Measurements from ENCODE around the genes DNTT and ARHGAP19.

DNA sequence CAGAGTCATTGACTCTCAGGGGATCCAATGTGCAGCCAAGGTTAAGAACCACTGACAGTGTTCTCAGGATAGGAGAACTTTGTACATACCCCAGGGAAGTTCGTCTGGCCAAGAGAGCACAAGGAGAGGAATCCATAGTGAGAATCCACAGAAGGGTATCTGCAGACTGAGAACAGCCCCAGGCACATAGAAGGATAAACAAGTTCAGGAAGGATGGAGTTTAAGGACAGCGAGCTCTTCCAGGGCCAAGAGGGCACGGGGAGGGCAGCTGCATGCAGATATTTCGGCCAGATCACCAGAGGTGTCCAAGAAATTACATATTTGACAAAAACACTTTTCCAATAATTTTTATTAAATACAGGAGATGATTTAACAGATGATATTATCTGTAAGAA, 16.4 kb downstream of the BLNK start:
- RRBS = no CpG with 5 or more reads among the region's 4 CpGs

GRCh38 chr10:96304123-96304666, at the start of gene DNTT:
Gene DNTT, plus strand, starts transcription at chr10:96304434.
- RRBS = no CpG with 5 or more reads among the region's 11 CpGs

- RRBS = no CpG with 5 or more reads among the region's 2 CpGs
Observed at GRCh38 chr10:96531041-96531670, 17.4 kb upstream of the TLL2 start.

GRCh38 chr10:96547236-96547640, 33.5 kb upstream of the TLL2 start:
- RRBS = no CpG with 5 or more reads among the region's 3 CpGs

- RRBS = no CpG with 5 or more reads among the region's 13 CpGs
Observed at GRCh38 chr10:96618522-96619425, 32.0 kb upstream of the TM9SF3 start.

DNA sequence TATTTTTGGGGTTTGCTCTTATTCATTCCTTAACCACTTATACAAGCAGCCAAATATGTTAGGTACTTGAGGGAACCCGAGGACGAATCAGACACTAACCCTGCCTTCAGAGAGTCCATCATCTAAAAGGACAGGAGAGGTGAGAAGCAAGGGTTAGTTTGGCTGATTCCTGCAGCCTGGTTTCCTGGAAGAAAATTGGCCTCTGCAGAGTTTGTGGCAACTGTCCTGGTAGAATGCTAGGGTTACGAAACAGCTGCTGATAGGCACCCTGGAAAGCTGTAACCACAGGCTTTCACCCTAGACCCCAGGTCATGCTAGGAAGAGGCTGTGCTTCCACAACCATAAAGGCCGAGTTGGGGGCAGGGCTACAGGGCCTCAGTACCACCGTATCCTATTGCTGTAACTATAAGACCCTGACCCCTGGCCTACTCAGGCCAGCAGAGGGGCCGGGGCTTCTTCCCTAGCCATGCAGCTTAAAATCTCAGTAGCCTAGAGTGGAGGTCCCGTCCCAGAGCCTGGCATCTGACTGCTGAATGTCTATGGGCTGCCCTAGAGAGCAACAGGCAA, 62.1 kb downstream of the PIK3AP1 start:
- RRBS = no CpG with 5 or more reads among the region's 7 CpGs

DNA sequence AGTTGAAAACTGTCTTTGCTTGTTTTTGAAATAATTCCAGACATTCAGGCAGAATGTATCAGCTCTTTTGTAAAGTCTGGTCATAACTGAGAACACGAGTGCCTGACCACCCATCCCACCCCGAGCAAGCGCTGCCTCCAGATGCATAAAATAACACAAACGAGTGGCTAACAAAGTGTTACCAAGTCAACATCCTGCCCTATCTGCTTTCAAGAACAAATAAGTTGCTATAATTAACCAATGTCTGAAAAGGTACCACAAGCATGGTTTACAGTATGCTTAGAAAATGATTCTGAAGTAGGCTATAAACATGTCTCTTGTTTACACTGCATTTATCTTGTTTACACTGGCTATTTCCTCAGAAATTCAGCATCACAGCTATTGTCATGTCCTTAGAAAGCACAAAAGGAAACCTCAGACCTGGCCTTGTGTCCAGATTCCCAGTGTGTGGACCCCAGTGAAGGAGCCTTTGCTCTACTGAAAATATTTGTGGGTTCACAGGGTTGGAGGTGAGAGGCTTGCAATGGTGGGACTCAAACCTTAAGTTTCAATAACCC, 49.5 kb downstream of the PIK3AP1 start:
- RRBS = no CpG with 5 or more reads among the region's 4 CpGs

GRCh38 chr10:96700481-96701230, 19.7 kb downstream of the PIK3AP1 start:
- RRBS = no CpG with 5 or more reads among the region's 12 CpGs

GRCh38 chr10:96898440-96899055, 66.5 kb downstream of the LCOR start:
- RRBS = no CpG with 5 or more reads among the region's 3 CpGs

DNA sequence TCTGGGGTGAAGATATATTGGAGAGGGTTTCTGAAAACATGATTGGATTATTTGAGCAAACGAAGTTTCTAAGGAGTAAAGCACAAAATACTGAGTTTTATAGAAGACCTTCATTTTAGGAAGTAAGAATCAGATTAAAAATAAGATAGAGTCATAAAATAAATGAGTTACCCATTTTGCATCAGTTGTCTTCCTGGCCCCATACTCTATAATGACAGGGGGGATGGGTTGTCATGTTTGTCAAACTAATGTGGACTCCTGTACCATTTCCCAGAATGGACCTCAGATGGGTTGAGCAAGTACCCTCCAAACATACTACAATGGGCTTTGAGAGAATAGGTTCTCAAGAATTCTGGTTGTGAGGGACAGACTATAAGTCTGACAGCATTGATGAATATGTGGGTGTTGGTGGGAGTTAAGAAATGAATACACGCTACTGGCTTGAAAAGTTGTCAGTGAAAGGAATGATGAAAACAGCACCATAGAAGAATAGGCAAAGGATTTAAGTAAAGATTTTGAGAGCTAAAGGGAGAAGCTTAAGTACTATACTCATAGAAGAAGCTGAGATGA, 86.0 kb downstream of the LCOR start:
- RRBS = no CpG with 5 or more reads among the region's 2 CpGs

- RRBS = no CpG with 5 or more reads among the region's 7 CpGs
Observed at GRCh38 chr10:97024121-97024696, 161.6 kb downstream of the SLIT1 start.

DNA sequence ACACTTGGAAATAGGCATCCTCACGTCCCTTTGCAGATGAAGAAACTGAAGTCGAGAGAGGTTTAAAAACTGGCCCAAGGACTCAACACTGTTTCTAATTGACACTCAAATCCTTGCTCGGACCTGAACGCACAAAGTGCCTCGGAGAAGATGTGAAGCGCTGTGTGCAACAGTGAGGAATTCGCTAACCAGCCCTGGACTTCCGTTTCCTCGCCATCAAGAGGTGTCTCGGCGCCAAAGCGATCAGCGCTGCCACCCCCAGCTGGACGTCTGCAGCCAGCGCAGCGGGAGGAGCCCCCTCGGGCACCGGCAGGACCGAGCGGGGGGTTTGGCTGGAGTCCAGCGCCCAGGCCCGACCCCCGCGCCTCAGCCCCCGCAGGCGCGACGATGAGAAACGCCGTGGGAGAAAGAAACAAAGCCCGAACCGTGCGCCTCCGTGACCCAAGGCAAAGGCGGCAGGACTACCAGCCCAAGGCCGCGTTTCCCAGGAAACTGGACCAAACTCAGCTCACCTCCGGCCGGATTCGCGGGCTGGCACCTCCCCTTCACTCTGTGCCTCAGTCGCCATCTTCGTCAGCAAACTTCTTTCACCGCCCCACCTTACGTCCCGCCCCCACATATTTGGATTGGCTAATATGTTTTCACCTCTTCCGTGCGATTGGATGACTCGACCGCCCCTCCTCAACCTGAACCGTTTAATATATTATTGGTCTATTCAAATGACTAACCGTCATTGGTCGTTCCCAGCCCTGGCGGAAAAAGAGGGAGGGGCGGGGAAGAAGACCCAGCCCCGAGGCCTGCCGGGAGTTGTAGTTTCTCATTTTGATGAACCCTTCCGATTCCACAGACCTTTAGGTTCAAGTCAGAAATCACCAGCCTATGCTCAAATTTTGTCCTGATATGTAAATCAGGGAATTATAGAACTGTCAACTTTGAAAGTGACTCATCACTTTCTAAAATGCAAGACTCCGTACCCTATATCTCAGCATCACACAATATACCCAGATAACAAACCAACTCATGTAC, at the start of gene ARHGAP19:
TSS of gene ARHGAP19 (minus strand) at position 578 of the 1,026 bp plus-strand sequence.
- RRBS = no CpG with 5 or more reads among the region's 59 CpGs

DNA sequence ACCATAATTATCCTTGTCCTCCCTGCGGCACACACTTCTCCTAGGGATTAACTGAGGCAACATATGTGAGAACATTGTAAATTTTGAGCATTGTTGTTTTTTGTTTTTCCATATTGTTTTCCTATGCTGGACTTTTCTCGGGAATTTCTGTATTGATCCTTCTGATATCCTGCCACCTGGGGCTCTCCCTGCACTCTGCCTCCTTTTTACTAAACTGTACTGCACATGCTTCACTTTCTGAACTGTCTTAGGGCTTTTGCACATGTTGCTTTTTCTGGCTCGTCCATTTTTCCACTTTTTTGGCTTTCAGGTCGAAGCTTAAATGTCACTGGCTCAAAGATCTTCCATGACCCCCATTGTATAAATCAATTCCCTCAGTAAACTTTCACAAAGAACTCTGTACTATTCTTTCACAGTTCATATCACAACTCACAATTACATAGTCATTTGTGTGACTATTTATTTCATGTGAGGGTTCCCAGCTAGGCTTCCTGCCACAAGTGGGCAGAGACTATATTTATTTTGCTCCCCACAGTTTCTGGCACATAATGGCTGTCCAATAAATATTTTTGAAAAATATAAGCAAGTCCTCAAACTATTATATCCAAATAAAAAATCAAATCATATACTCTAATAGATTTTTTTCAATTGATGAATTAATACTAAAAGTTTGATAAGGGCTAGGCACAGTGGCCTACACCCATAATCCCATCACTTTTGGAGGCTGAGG, 1.5 kb upstream of the ARHGAP19 start:
- RRBS = no CpG with 5 or more reads among the region's 4 CpGs

DNA sequence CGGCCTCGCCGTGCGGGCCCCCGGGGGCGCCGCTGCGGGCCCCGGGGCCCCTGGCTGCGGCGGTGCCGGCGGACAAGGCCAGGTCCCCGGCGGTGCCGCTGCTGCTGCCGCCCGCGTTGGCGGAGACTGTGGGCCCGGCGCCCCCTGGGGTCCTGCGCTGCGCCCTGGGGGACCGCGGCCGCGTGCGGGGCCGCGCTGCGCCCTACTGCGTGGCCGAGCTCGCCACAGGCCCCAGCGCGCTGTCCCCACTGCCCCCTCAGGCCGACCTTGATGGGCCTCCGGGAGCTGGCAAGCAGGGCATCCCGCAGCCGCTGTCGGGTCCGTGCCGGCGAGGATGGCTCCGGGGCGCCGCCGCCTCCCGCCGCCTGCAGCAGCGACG, 550 bp downstream of the FRAT1 start:
- RRBS = 2% methylated on average over 18 of the region's 53 CpGs

DNA sequence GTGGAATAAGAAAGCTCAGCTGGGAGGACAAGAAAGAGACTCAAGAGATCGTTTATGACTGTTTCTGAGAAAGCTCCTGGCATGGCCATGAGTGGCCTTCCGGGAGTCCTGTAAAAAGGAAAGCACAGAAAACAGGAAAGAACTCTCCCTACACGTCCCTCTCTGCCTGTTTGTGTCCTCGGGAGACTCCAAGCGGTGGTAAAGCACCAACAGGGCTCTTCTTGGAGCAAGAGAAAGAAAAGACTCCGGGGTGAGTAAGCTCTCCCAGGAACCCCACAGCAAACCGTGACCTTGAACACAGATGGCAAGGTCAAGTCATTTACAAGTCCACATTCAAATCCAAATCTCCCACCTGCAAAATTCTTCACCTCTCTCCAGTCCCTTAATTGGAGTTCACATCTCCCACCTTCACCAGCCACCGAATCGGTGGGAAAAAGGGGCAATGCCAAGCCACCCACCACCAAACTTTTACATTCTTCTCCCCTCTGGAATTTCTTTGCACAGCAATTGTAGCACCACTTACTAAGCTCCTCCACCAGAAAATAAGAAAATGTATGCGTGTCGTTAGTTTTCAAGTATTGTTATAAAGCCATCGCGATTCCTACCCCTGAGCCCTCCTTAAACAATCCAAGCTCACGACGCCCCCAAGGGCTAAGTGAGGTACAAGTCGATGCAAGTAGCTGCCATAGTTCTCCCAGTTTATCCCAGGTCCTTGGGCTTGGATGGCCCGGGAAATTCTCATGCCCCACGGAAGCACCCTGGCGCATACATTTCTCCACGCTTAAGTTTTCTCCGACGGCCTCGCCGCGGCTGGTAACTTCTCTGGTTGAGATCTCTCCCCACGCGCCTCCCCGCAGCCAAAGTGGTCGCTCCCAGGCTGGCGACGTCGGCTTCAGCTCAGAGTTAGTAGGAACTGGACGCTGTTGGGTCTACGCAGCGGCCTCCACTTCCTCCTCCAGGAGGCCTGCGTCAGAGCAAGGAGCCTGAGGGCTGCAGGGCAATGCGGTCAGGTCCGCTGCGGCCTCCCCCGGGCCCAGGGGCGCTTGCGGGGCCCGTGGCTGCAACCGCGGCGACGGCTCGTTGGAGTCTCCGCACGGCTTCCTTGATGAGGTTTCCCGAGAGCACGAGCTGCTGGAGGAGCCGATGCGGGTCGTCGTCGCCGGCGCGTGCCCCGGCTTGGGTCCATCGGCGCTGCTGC, 1.2 kb downstream of the FRAT2 start:
- RRBS = 2% methylated on average over 3 of the region's 63 CpGs

- RRBS = no CpG with 5 or more reads among the region's 2 CpGs
Observed at GRCh38 chr10:97356541-97356945, 22.0 kb upstream of the FRAT2 start.

- RRBS = 100% methylated on average over 3 of the region's 28 CpGs
Observed at GRCh38 chr10:97366706-97367657, 32.5 kb upstream of the FRAT2 start.

GRCh38 chr10:97408417-97408912, 7.3 kb upstream of the RRP12 start:
- RRBS = 62% methylated on average over 4 of the region's 12 CpGs

DNA sequence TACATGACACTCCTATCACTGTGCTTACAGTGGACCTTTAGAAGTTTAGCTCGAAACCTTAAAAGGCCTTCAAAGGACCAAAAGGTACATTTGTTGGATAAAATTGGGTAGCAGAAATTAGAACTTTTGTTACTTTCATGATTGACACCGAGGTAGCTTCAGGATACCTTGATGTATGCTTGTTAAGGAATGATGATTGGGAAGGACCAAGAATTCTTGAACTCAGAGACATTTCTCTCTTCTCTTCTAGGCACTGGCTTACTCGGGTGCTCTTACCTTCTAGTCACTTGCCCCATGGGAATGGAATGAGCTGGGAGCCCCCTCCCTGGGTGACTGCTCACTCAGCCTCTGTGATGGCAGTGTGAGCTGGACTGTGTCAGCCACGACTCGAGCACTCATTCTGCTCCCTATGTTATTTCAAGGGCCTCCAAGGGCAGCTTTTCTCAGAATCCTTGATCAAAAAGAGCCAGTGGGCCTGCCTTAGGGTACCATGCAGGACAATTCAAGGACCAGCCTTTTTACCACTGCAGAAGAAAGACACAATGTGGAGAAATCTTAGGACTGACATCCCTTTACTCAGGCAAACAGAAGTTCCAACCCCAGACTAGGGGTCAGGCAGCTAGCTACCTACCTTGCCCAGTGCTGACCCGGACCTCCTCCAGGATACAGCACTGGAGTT, 10.7 kb downstream of the ZDHHC16 start:
- RRBS = no CpG with 5 or more reads among the region's 6 CpGs